SJCRH30 (cell line): ENCODE results near the genes SPDYA and LBH.

DNA sequence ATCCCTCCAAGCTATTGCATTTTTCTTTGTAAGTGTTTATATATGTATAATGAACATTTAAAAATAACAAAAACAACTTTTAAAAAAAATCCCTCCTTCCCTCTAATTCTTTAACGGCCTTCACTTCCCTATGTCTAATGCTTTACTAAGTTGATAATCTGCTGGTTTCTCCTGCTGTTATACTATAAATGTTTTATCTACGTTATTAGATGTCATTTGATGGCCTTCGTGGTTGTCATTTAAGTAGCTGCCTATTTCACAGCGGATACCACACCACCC lies 51.9 kb downstream of the PLB1 start:
- RAMPAGE, long total RNA = no peak

DNA sequence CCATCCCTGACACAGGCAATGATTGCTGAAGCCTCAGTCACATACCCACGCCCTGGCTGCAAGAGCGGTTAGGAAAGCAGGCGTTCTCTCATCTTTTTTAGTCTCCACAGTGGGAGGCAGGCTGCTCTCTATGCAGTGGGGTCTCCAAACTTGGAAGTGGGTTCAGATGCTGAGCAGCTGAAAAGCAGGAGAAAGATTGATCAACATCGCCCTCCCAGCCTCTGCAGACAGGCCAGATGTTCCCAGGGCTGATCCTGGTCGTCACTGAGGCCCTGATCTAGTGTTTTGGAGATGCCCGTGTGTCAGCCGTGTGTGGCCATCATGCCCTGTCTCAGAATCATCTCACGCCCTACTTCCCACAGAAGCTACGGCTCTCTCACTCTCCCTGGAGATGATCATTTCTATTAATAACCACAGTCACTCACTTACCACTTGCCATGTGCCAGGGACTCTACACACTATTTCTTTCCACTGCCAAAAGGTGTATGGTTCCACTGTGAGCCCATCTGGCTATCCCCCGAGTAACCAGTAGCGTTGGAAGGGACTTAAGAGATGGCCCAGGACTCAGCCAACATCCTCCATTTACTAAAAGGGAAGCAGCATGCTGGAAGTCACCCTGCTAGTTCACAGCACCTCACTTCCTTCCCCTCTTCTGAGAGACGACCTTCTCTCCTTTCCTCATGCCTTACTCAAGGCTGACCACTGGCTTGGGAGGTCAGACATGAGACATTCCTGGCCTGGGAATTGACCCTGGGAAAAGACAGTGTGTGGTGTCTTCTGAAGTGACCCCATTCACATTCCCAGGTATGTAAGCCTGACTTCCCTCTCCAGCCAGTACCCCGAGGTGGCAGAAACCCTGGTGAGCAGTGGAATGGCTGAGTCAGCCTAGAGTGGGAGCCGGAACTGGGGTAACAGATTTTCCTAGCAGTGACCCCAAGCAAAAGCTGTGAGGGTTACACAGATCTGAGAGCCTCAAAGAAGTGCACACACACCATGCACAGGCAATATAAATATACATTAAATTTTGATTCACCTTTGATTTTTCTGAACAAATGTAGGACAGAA lies 92.2 kb downstream of the PLB1 start:
- RAMPAGE, long total RNA = no peak

- RAMPAGE, long total RNA = no peak
These were observed 125.6 kb downstream of the PLB1 start for GRCh38 chr2:28621055-28622202.

- RAMPAGE, long total RNA = no peak
These were observed 118.0 kb upstream of the PPP1CB start for GRCh38 chr2:28633497-28634170.

DNA sequence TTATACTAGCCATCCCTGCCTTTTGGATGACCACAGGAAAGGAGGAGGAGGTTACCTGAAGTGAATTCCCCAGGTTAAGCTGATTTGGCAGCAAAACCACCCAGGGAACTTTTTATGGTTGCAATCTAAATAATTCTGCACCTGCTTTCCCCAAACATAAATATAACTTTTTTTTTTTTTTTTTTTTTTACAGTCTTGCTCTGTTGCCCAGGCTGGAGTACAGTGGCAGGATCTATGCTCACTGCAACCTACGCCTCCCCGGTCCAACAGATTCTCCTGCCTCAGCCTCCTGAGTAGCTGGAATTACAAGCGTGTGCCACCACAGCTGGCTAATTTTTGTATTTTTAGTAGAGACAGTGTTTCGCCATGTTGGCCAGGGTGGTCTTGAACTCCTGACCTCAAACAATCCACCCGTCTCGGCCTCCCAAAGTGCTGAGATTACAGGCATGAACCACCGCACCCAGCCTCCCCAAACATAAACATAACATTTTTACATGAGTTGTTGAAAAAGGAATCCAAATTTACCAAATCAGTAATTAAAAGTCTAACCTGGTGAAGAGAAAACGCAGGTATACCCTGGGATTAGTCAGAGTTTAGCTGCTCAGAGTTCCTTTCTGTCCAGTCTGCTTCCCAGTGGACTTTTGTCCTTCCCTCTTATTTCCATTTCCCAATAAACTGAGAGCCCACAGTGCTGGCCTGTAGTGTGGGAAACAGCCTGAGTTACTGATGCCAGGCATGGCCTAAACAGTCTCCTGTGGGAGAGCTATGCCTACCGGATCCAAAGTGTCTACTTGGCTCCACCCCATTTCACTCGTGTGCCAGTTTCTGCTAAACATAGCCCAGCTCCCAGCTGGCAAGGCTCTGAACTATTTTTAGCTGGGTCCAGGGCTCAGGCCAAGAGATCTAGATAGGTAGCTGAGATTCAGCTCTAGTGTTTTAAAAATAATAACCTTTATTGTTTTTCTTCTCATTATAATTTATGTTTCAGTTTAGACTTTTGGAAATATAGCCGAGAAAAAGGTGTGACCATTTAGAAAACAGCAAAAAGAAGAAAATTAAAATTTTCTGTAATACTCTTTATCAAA lies 15.8 kb upstream of the PPP1CB start:
- RAMPAGE, long total RNA = no peak

DNA sequence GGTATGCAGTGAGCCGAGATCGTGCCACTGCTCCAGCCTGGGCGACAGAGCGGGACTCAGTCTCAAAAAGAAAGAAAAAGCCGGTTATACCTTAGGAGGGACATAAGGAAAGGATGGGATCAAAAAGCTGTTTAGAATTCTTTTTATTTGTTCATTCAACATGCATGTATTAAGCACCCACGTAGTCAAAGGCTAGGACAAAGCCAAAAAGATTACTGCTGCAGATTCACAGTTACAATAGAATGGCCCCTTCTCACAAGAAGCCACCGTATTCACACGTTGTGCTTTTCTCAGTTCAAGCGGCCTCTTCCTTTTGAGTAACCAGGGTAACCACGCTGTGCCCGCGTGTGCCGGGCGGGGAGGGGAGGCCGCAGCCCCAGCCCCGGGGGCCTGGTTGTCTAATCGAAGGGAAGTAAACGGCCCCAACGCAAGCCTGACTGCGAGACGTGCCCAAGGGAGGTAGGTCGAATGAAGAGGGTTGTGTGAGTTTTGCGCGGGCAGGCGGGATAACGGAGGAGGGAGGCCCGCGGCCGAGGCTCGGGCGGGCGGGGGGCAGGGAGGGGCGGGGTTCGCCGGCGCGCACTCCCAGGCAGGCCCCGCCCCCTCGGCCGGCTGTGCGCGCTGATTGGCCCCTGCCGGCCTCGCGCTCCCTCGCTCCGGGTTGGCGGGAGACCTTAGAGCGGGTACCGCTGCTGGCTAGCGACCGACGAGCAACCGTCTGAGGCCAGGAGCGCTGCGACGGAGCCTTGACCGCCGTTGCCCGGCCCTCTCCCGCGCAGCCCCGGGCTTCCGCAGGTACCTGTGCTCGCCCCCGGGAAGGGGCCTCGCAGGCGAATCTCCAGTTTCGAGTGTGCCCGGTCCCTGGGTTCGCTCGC lies at the start of gene SPDYA:
SPDYA (plus strand) TSS at position 682 of the 875 bp plus-strand sequence.
- RAMPAGE, long total RNA = no peak

- RAMPAGE, long total RNA = no peak
These were observed 912 bp downstream of the WDR43 start for GRCh38 chr2:28895007-28896151.

- RAMPAGE, long total RNA = no peak
These were observed 32.5 kb downstream of the WDR43 start for GRCh38 chr2:28926934-28927481.

DNA sequence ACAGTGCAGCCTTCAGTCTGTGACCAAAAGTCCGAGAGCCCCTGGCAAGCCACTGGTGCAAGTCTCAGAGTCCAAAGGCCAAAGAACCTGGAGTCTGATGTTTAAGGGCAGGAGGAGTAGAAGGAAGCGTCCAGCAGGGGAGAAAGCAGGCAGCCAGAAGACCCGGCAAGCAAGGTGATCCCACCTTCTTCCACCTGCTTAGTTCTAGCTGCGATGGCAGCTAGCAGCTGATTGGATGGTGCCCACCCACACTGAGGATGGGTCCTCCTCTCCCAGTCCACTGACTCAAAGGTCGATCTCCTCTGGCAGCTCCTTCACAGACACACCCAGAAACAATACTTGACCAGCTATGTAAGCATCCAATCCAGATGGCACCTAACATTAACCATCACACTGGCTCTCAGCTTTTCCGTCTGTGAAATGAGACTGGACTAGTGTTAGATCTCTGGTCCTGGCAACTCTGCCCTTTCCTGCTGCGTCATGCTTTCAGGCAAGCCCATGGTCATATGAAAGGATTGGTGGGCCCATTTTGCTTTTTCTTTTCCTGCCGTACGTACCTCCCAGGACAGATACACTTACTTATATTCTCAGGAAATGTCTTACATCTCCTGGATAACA lies 32.5 kb downstream of the TOGARAM2 start:
- RAMPAGE, long total RNA = no peak

DNA sequence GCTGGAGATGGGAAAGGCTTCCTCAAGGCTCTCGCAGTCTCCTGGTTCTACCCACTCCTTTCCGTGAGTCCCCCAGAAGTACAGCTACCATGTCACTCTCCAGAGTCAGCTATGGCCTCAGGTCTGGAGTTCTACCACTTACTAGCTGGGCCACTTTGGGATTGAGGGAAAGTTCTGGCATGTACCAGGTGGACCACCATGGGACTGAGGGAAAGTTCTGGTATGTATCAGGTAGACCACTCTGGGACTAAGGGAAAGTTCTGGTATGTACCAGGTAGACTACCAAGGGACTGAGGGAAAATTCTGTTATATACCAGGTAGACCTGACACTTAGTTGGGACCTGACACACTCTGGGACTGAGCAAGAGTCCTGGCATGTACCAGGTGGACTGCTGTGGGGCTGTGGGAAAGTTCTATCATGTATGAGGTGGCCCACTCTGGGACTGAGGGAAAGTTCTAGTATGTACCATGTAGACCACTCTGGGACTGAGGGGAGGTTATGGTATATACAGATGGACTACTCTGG lies 164.6 kb downstream of the CLIP4 start:
- RAMPAGE, long total RNA = no peak

DNA sequence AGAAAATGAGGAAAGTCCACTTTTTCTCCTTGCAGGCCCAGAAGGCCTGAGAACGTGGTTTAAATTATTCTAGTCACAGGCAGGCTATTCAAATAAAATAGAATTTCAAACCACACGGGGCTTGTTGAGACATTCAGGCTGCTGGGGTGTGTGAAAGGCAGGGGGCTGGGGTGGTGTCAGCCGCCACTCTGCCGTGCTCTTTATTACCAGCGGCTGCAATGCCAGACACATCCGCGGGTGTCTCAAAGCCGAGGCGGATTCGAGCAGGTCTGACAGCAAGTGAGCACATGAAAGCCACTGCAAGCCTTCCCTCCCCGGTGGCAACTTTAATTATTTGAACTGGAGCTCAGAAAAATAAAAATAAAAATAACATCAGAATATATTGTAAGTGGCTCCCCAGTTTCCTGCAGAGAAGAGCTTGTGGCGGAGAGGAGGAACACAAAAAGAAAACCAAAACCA lies 199.5 kb downstream of the CLIP4 start:
- RAMPAGE, long total RNA = no peak

- RAMPAGE, long total RNA = no peak
These were observed 322.3 kb downstream of the CLIP4 start for GRCh38 chr2:29437598-29437862.

DNA sequence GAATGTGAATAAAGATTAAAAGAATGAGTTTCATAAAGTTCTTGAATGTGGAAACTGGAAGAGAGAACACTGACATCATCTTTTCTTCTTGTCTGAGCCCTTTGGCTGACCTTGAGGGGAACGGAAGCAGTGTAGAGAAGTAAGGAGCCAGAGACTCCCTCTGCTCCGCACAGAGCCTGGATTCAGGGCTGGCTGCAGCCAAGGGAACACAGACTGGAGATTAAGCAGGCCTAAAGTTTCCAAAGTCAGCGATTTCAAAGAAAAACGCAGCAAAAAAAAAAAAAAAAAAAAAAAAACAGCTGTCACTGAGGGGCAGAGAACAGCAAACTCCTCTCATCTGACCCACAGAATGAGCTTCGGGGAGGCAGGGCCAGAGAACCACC lies 19.3 kb upstream of the ALK start:
- RAMPAGE, long total RNA = no peak

DNA sequence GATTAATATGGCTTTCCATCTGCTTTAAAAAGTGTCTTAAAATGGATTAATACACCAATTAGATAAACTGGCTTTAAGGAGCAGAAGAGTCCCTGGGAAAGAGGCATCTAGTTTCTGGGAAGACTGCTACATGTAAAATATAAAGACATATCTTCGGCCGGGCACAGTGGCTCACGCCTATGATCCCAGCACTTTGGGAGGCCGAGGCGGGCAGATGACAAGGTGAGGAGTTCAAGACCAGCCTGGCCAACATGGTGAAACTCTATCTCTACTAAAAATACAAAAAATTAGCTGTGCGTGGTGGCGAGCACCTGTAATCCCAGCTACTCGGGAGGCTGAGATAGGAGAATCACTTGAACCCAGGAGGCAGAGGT lies 16.5 kb downstream of the YPEL5 start:
- RAMPAGE, long total RNA = no peak

DNA sequence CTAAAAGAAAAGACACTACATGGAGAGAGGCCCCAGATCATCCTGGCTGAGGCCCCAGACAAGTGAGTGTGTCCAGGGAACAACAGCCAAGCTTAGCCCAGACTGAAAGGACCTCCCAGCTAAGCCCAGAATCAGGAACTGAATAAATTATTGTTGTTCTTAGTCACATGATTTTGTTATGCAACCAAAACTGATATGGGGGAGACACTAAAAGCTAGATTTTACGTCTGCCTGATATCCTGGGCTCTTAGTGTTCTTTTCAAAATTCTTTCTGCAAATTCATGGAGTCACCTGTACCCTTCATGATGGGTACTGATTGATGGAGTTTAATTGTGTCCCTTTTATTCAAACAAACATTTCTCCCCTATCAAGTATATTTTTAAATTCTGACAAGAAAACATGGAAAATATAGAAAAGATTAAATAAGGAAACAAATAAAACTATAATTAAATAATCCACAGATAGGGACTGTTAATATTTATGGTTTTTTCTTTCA lies 29.2 kb upstream of the LBH start:
- RAMPAGE, long total RNA = no peak

DNA sequence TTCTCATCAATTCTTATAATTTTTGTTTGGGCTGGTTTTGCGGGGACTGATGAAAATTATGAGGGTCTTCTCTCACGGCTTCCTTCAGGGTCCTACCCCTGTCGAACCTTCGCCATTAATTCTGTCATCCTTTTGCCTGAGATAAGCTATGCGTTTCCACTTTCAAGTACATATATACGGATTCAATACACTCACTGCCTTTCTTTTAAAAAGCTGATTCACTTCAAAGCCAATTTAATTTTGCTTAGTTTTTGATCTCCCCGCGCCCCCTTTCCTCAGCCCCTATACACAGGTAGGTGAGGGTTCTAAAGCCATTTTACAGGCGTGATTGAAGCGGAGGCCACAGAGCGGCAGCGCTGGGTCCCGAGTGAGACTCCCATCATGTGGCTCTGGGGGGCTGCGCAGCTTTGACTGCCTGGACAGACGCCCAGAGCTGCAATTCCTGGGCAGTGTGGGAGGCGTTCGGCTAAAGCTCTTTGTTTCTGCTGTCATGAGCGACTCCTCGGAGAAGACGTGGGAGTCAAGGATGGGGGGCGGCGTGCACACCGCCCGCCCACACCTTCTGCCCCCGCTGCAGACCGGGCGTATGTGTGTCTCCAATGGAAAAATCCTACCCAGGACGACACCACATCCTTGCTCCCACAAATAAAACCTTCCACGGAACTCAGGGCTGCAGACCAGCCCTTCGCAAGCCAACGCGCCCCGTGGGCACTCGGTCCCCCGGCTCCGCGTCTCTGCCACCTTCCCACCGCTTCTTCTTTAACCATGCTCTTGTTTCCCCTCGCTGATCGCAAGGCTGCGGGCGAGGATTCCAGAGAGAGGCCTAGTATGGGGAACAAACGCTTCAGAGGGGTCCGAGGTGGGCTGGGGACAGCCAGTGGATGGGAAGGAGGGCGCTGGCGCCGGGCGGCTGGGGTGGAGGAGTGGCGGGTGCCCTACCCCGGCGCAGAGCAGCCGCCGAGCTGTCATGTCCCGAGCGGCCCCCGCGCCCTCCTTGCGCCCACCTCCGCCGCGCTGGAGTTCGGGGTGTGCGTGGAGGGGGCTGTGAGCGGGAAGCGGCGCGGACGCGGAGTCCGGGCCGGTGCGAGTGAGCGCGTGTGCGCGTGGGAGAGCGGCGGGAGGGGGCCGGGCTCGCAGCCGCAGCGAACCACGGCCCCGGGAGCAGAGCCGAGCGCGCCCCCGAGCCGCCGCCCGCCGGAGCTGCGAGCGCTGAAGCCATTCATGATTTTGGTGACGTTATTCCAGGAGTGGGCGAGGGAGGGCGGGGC lies 694 bp upstream of the LBH start:
- RAMPAGE, long total RNA = no peak

DNA sequence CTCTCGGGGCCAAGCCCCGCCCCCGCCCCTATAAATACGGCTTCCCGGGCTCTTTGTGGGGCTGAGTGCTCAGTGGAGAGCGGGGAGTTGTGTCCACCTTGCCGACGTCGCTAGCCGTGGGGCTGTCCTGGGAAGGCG lies at the start of gene LBH:
LBH (plus strand) TSS at position 61 of the 138 bp plus-strand sequence.
- RAMPAGE, long total RNA = no peak

DNA sequence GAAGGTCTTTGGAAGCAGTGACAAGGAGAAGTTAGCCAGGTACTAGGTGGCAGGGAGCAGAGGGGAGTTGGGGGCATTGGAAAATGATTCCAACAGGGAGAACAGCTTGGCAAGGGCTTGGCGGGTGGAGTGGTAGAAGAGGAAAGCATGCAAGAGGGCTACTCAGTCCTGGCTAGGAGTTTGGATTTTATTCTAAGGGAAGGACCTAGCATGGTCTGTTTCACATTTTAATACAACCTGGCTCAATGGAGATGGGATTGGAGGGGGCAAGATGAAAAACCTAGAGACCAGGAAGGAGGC lies 29.1 kb downstream of the LBH start:
- RAMPAGE, long total RNA = no peak

- RAMPAGE, long total RNA = no peak
These were observed 42.5 kb upstream of the LCLAT1 start for GRCh38 chr2:30404617-30404837.

DNA sequence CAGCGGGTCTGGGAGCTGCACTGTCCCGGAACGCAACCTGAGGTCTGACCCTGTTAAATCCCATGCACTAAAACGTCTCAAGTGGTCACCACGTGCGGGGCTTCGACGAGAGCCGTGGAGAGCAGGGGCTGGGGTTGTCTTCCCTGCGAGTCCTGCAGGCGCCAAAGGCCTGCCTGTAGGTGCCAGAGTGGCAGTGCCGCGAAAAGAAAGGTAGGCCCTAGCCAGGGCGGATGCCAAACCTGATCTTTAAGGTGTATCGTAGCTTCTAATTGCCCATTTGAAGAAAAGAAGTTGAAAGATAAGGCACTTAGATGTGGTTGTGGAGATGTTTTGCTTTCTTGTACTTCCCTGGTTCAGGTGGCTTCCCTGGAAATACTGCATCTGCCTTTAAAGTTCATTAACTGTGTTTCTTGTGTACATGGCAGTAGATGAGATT lies 712 bp downstream of the LCLAT1 start:
- RAMPAGE, long total RNA = no peak